BE2C (cell line): ENCODE measurements around a stretch of chr9.

DNA sequence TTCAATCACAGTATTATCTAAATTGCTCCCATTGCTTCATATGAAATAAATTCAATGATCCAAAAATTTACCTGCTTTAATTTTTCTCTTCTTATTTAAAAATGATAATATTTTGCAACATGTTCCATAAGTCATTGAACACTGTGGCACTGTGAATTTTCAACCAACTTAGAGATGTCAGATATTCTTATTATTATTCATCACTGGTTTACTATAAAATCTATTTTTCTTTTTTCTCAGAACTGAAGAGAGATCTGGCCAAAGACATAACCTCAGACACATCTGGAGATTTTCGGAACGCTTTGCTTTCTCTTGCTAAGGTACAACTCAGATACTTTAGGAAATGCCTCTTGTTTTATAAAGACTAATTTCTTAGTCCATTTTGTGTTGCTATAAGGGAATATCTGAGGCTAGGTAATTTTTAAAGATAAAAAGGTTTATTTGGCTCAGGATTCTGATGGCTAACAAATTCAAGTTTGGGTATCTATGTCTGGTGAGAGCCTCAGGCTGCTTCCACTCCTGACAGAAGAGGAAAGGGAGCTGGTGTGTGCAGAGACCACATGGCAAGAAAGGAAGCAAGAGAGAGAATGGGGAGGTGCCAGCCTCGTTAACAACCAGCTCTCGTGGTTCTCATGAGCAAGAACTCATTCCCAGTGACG is 11.0 kb downstream of the ANXA1 start:
- RRBS = no CpG with 5 or more reads among the region's 5 CpGs

DNA sequence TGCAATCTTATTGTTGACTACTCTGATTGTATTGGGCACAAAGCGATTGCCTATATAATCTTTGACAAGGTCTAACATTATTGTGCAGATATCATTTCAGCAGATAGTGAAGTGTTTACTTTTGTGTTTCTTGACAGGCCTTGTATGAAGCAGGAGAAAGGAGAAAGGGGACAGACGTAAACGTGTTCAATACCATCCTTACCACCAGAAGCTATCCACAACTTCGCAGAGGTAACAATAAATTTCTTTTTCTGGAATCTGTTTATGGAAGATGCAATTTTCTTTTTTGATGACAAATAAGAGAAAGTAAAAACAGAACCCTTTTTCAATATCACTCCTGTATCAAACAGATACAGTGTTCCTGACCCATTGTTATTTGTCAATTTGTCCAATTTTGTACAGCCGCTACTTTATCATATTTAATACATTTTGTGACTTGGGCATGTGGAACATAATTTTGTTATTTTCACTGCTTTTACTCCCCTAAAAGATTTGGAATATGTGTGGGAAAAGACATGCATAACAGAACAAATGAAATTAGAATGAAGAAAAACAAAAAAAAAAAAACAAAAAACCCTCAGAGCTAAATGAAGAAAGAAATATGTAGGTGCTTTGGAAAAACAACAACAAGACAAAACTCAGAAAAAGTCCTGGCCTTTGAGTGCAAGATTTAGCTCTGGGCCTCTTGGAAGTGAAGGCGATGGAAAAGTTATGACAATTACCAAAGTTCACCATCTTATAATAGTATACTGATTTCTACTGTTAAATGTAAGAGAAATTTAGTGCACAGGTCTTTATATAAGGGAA is 13.5 kb downstream of the ANXA1 start:
- RRBS = no CpG with 5 or more reads among the region's 6 CpGs

- RRBS = no CpG with 5 or more reads among the region's 2 CpGs
Measured at GRCh38 chr9:73445200-73445911, 293.7 kb downstream of the ANXA1 start.

- RRBS = no CpG with 5 or more reads among the region's 5 CpGs
Measured at GRCh38 chr9:75108397-75109123, 20.2 kb downstream of the OSTF1 start.

- RRBS = no CpG with 5 or more reads among the region's 3 CpGs
Measured at GRCh38 chr9:75930794-75931302, 40.4 kb downstream of the PCSK5 start.

DNA sequence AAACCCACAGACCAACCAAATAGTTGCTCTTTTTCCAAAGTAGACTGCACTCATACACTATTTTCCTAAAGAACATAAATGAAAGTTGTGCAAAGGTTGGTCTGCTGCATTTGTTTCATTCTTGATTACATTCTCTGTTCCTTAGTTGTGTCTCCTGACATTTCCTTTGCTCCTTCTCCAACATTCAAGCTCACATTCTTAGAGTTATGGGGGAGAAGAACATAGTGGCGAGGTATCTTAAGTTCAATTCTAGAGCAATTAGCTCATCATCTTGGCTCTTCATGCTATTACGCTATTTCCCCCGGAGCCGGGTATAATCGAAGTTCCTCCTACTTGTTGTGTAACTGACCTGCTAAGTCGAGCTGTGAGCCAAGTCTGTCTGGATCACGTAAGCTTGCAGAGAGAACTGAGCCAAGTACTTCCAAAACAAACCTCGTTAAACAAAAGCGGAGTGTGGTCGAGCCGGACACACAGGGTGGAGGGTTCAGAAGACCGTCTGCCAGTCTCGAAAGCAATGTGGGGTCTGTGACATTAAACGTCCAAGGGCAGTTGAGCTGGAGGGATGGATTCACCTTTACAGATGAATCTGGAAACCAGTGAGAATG is 138.2 kb downstream of the RFK start:
- RRBS = no CpG with 5 or more reads among the region's 14 CpGs

DNA sequence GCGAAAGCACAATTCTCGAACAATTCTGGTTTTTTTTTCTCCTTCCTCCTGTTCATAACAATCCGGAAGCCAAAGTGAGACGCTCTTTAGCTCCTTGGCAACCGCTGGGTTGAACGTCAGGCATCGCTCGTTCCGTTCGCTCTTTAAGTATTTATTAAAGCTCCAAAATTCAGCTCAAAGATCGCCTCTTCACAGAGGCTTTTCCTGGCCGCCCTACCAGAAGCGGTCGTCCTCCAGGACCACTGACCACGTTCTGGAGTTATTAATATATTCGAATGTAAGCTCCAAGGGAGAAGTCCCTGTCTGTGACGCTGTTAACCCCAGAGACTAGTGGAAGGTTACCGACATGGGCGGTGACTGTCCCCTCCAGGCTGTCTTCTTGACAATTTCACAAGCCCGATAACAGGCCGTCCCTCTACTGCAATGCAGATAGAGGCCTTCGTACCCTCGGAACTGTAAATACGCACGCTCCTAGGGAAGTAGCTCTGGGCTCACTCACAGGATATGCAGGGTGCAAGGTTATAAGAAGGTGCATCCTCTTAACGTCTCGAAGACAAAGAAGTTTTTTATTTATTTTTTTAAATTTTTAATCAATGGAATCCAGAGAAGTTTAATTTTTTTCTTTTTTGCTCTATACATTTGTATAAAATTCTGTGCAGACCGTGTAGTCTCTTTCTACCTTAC is 624 bp upstream of the RFK start:
- RRBS = no CpG with 5 or more reads among the region's 28 CpGs

- RRBS = no CpG with 5 or more reads among the region's 22 CpGs
Measured at GRCh38 chr9:76522929-76523494, 64.0 kb downstream of the GCNT1 start.

GRCh38 chr9:76530668-76531075 is 71.7 kb downstream of the GCNT1 start:
- RRBS = no CpG with 5 or more reads among the region's 5 CpGs

GRCh38 chr9:76650697-76651144 is 191.7 kb downstream of the GCNT1 start:
- RRBS = no CpG with 5 or more reads among the region's 2 CpGs

GRCh38 chr9:76691545-76692687 is 214.0 kb downstream of the PRUNE2 start:
- RRBS = no CpG with 5 or more reads among the region's 18 CpGs

GRCh38 chr9:76901665-76902439 is 4.1 kb downstream of the PRUNE2 start:
- RRBS = no CpG with 5 or more reads among the region's 3 CpGs

DNA sequence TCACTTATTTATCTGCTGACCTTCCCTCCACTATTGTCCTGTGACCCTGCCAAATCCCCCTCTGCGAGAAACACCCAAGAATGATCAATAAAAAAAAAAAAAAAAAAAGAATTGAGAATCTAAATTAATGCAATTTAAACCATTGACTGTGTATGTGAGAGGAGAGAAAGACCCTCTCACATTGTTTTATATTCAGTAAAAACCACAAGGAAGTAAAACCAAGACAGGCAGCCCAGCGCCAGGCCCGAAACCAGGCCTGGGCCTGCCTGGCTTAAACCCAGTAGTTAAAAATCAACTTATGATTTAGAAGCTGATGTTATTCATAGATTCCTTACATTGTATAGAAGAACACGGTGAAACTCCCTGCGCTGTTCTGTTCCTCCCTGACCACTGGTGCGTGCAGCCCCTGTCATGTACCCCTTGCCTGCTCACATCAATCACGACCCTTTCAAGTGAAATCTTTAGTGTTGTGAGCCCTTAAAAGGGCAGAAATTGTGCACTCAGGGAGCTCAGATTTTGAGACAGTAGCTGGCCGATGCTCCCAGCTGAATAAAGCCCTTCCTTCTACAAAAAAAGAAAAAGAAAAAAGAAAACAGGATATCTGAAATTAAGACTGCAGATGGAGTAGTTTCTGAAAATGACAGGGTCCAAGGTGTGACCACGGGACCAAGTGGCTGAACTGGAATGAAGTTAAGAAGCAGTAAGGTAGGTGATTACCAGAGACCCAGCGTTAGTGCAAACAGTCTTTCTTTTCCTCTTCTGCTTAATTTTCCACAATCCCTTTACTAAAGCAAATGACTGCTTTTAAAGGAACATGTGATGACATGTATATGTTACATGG is 50.5 kb upstream of the PRUNE2 start:
- RRBS = no CpG with 5 or more reads among the region's 10 CpGs

GRCh38 chr9:77011863-77012695 is 7.4 kb upstream of the FOXB2 start:
- RRBS = 3% methylated on average over 6 of the region's 39 CpGs

DNA sequence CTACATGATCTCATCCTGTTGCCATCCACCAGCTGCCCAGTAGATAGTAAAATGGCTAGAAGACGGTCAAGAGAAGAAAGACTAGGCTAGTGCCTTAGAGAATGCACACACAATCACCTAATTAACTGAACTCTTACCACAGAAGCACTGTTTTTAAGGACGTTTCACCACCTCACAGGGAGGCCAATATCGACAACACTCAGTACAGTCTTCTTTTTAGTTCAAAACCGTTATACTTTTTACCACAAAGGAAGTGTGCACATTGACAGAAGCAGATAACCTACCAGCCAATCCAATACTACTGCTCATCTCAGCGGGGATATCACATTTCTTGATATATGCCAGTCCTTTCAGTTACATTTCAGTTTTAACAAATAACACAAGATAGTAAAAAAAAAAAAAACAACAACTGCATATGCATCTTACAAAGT is 122.3 kb downstream of the GNAQ start:
- RRBS = no CpG with 5 or more reads among the region's 5 CpGs

- RRBS = no CpG with 5 or more reads among the region's 5 CpGs
Measured at GRCh38 chr9:77945668-77946378, 85.8 kb downstream of the GNAQ start.

GRCh38 chr9:78032794-78033674 is 1.4 kb upstream of the GNAQ start:
- RRBS = no CpG with 5 or more reads among the region's 13 CpGs

DNA sequence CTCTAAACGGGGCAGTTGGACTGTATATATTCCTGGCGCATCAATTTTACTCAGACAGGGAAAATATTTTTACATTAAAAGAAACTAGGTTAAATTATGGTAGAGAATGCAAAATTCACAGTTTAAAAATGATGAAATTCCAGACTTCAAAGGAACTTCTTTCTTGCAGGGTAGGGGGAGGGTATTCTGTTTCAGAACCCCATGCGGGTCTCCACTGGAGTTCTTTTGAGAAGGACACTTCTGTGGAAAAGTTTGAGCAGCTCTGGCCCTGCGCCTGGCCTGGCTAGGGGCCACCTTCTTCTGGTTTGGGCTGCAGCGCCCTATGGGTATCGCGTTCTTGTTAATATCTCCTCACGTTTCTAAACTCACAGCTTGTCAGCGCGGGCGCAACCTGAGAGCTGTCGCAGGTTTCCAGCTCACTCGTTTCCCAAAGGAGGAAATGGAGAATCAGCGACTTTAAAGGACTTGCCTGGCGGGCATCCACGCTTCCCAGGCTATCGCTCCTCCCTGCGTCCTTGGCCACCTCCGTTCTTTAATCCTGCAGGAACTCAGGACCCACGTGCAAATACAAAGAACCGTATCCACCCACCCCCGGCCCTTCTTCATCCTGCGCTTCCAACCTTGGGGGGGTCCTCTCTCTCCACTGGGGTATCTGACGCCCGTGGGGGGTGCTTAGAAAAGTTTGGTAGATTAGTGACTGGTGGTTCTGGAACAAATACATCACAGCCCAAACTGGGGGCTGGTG is 788 bp upstream of the PSAT1 start:
- RRBS = no CpG with 5 or more reads among the region's 25 CpGs

DNA sequence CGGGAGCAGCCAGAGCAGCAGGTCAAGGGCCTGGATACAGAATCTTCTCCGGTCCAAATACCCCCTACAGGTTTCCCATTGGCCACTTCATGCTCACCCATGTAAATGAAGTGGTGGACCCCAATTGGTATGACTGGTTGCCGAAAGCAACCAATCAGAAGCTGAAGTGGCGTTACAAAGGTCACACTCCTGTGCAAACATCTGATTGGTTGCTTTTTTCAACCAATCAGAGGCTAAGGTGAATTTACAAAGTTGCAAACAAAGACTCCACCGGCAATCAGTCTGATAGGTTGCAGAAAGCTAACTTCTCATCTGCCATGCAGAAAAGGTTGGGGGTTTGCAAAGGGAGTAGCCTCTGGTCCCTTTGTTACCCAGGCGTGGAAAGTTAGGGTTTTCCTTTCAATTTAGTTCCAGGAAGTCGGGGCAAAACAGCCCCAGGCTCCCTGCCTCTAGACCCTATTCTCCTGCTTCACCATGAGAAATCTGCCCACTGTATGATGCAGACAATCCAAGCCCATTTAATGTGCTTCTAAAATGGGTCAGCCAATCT is 524.7 kb downstream of the PSAT1 start:
- RRBS = no CpG with 5 or more reads among the region's 7 CpGs

- RRBS = no CpG with 5 or more reads among the region's 3 CpGs
Measured at GRCh38 chr9:79574659-79575108, 2.9 kb downstream of the TLE4 start.